Hair follicular keratinocyte (primary cell): ENCODE measurements around the genes SUOX, IL23A, MIP and TAC3.

DNA sequence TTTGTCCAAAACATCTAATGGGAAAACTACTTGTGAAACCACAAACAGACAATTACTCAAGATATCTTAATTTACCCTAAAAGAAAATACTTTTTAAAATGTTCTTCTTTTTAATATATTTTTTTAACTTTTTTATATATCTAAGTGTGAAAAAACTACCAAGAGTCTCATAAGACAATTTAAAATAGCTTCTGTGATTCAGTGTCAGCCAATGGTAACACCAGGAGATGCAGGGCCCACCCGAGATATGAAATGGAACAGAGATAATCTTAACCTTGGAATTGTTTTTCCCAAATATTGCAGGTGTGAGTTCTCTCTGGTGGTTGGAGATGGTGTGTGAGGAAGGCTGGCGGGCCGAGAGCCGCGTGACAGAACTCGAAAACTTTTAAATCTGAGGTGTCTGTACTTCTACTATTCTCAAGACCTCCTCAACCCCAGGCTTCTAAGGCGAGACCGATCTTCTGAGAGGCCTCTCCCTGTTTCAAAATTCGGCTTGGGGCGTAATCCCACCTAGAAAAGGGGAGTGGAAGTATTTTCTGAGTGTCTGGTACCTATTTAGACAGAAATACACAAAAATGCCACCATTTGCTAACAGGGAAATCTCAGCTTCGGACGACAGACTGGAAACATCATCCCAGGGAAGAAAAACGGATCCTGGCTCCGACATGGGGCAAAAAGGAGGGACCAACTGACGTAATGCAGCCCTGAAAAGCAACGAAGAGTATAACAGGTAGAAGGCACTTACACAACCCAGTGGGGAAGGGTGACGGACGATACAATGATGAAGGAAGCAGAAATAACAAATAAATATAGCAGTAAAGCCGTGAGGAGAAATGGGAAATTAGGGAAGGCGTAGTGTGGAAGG is 632 bp downstream of the SARNP start:
- RAMPAGE, long total RNA = no peak

- RAMPAGE, long total RNA = no peak
Observed at GRCh38 chr12:55955382-55955887, 10.4 kb downstream of the PMEL start.

DNA sequence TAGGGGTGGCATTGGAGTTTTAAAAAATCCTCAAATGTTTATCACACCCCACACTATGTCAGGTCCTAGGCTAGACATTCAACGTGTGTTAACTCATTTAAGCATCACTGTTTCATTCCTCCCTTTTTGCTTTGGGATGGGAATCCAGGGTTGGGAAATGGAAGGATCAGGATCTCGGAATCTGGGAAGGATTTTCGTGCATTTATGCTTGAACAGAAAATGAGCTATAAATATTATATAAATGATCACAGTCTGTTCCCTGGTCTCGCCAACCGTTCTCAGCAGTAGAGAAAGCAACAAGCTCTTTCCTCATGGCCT is 9.5 kb downstream of the PMEL start:
- RAMPAGE, long total RNA = no peak

DNA sequence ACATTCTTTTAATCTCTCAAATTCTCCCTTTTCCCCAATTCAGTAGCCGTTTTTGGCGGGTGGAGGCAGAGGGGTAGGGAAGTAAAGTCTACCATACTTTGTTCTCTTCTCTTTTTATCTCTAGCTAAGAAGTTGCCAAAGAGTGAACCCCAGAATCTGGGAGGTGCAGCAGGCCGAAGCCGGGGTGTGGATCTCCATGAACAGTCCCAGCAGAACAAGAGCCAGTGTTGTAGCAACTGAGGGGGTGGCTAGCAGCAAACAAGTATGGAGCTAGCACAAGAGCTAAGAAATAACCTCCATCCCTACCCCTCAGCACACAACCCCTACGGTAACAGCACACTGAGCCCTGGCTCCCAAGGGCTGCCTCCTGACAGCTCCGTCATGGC is 5.1 kb upstream of the SUOX start:
- RAMPAGE, long total RNA = no peak

- RAMPAGE, long total RNA = no peak
Observed at GRCh38 chr12:55996976-55998048, at the start of gene SUOX. SUOX (plus strand) TSS chr12:55997276.

DNA sequence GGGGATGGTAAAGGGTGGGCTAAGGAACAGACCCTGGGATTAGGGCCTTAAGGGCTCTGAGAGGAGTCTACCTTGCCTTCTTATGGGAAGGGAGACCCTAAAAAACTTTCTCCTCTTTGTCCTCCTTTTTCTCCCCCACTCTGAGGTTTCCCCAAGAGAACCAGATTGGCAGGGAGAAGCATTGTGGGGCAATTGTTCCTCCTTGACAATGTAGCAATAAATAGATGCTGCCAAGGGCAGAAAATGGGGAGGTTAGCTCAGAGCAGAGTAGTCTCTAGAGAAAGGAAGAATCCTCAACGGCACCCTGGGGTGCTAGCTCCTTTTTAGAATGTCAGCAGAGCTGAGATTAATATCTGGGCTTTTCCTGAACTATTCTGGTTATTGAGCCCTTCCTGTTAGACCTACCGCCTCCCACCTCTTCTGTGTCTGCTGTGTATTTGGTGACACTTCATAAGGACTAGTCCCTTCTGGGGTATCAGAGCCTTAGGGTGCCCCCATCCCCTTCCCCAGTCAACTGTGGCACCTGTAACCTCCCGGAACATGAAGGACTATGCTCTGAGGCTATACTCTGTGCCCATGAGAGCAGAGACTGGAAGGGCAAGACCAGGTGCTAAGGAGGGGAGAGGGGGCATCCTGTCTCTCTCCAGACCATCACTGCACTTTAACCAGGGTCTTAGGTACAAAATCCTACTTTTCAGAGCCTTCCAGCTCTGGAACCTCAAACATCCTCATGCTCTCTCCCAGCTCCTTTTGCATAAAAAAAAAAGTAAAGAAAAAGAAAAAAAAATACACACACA is 4.4 kb upstream of the RPS26 start:
- RAMPAGE, long total RNA = no peak

- RAMPAGE, long total RNA = no peak
Observed at GRCh38 chr12:56044235-56044638, 2.5 kb downstream of the RPS26 start.

DNA sequence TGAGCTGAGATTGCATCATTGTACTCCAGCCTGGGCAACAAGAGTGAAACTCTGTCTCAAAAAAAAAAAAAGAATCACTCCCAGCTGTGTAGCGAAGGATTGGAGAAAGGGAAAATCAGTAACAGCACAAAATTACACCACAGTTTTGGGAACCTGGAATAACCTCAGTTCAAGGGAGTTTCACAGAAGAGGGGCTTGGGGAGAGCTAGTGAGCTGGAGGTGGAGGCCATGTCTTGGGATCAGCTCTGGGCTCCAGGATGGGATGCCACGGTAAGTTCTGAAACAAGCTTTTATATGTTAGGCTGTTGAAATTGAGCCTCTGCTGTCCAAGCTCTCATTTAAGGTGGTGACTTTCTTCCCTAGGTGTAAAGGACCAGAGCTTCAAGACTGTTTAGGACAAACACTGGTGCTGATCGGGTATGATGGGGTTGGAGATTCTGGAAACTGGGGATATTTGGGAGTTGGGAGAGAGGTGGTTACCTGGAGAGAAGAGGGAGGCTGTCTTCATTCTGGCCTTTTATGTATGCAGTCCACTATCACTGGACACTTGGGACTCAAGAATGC is 9.4 kb upstream of the PA2G4 start:
- RAMPAGE, long total RNA = no peak

GRCh38 chr12:56103891-56104240 is 493 bp upstream of the PA2G4 start:
- RAMPAGE, long total RNA = no peak

DNA sequence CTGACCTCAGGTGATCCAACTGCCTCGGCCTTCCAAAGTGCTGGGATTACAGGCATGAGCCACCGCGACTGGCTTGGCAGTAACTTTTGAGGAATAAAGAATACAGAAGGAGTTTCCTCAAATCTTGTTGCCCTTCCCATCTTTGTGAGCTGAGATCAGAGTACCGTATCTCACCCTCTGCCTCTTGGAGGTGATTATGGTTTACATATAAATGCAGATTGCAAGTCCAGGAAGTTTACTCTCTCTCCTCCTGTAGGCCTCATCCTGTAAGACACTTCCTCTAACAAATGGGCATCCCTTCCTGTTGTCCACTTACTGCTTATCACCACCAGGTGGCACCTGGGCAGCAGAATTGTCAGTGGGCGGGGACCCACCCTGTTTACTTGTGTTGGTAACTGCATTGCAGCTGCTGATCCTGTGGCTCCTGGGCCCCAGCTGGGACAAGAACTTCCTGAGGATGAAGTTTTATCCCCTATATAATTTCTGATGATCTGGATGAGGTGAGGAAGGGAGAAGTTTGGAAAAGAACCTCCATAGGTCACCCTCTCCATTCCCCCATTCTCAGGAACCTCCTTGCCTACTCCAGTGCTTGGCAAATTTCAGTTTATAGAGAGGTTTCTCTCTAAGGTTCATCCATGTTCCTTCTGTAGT is 1.9 kb upstream of the ESYT1 start:
- RAMPAGE, long total RNA = no peak

DNA sequence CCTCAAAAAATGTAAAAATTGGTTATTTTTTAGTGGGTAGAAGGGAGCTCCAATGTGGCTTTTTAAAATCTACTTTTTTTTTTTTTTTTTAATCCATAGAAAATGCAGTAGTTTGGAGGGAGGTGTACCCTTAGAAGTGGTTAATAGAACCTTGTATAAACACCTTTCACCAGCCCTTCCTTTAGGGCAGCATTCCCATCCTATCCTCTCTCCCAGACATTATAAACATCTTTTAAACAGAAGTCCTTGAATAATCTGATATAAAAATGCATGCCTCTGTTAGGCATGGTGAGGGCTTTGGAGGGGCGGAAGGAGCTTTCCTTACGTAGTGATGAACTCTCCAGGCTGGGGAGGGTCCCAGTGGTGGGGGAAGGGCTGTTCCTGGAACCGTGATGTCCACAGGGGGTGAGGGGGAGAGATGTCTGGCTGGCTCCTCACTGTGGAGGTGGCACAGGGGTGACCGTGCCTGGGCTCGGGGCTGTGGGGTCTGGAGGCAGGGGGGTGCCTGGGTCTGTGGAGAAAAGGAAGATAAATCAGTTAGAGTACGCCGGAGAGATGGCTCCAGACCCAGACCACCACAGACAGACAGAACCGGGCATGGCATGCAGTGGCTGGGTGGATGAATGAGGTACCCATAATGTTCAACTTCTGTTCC is 5.2 kb downstream of the MYL6 start:
- RAMPAGE, long total RNA = no peak

GRCh38 chr12:56230267-56231349 is 757 bp downstream of the SLC39A5 start:
- RAMPAGE, long total RNA = no peak

DNA sequence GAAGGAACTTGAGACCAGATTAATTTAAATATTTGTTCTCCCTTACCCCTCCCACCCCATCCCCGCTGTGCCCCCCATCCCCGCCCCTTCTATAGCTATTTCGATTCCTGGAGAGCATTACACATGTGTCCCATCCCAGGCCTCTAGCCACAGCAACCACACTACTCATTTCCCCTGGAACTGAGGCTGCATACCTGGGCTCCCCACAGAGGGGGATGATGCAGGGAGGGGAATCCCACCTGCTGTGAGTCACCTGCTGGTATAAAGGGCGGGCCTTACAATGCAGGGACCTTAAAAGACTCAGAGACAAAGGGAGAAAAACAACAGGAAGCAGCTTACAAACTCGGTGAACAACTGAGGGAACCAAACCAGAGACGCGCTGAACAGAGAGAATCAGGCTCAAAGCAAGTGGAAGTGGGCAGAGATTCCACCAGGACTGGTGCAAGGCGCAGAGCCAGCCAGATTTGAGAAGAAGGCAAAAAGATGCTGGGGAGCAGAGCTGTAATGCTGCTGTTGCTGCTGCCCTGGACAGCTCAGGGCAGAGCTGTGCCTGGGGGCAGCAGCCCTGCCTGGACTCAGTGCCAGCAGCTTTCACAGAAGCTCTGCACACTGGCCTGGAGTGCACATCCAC is at the start of gene IL23A:
Gene IL23A, plus strand, starts transcription at position 323 of the 631 bp plus-strand sequence.
- RAMPAGE, long total RNA = start-site peak on the plus strand centred at position 313 of the sequence, 21 bp wide, 39 and 14 reads in 2 replicates

- RAMPAGE, long total RNA = no peak
Observed at GRCh38 chr12:56349300-56349799, 10.6 kb downstream of the STAT2 start.

DNA sequence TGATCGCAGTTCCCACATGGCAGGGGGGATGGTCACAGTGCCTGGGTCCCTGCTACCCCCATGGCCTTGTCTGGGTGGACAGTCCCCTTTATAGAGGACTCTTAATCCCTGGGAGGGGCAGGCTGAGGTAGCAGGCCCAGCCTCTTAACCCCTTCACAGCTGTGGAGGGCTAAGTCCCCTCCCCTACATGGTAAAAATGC is at the start of gene MIP:
Gene MIP, minus strand, starts transcription at position 62 of the 200 bp plus-strand sequence.
- RAMPAGE, long total RNA = no peak

DNA sequence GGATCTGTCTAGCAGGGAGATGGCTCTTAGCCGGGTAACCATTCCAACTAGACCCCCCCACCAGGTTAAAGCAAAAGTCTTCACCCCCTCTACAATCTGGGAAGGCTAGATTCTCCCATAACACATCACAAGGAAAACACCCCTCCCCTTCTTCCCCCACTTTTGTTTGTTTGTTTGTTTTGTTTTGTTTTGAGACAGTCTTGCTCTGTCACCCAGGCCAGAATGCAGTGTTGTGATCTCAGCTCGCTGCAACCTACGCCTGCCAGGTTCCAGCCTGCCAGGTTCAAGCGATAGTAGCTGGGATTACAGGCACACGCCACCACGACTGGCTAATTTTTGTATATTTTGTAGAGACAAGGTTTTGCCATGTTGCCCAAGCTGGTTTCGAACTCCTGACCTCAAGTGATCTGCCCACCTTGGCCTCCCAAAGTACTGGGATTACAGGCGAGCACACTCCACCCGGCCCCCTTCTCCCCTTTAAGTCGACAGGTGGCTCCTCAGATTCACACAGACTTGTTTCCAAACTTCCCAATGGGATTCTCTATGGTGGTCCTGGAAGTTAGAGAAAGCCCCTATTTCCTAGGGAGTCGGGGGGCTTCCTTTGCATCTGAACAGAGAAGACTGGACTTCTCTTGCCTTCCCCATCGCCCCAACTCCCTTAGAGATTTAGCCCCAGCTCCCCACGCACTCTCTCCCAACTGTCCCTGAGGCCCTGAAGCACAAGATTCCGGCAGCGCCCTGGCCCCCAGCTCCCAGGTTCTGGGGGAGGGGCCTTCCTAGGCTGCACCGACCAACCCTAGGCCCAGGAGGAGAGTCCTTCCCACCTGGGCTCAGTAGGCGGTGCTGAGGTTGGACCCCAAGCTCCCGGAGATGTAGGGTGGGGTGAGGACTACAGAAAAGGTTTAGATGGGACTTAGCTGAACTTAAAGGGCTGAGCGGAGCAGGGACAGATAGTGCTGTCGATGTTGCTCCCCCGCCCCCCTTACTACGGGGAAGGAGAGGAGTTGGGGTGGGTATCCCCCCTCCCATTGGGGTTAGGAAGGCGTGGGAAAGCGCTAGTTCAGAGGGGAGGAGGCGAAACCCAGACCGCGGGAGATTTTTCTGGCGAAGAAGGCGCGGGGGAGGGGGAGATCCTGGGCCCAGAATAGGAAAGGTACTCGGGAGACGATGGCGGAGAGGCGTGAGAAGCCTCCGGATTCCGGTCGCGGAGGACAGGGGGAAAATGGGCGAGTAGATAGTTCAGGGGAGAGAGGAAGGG is 3.9 kb upstream of the BAZ2A start:
- RAMPAGE, long total RNA = no peak

DNA sequence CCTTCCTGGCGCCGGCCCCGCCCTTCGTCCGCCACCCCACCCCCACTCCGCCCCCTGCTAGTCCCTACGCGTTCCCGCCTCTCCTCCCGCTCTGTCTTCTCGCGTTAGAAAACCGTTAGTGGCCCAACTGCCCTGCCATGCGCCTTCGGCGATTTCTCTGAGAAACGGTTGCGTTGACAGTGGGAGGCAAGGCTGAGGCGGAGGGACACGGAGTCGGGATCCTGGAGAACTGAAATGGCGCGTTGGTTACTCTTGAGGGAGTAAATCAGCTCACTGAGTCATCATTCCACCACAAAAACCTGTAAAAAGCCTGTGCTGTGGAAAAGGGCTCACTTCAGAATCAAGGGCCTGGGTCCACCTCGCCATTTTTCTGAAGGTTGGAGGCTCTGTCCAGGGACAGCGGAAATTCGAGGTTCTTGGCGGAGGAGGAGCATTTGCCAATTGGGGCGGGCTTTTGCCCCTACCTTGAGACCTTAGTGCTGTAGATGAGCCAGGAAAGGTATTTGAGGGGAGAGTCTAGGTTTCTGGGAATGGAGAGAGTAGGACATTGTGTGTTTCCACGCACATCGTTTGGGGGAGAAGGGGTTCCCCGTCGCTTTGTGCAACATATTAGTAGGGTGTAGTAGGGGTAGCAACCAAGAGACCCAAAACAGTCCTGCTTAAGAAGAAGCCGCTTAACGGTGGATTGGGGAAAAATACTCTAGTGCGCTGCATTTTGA is 495 bp upstream of the PTGES3 start:
- RAMPAGE, long total RNA = no peak

DNA sequence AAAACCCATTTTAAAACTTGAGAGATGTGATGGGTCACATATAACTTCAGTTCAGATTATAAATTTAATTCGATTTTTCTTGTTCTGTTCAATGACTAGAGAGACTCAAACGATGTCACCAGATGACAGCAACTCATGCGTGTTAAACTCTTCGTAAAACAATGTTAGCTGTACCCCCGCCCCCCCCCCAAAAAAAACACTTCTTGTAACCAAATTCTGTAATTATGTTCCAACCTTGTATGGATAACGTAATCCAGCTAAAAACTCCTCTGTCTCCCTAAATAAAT is 603 bp upstream of the NACA start:
- RAMPAGE, long total RNA = no peak

DNA sequence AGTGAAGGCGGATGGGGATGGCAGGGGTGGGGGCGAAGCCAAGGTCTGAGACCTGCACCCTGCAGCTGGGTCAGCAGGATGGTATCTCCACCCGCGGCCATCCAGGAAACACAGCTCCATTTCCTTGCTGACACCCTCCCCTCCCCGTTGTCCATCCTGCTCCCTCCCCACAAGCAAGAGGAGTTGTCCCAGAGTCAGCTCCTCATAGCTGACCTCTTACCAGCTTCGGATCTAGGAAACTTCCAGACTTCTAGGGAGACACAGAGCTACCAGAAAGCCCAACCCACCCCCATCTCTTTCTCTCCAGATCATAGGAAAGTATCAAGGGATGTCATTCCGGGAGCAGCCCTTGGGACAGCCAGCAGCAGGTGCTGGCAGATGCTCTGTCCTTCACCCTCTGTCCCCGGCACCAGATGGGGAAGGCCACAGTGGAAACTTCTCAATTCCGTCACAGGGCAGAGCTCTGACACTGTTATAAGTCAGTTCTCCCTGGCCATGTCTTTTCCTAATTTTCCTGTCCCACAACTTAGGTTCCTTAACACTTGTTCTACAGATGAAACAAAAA is 2.8 kb downstream of the GPR182 start:
- RAMPAGE, long total RNA = no peak

- RAMPAGE, long total RNA = no peak
Observed at GRCh38 chr12:57016235-57016793, at the start of gene TAC3. TAC3 (minus strand) TSS chr12:57016529.